Diencephalon (tissue), 2 donors: Measurements from ENCODE around the genes CCDC60, CIT and SRSF9.

DNA sequence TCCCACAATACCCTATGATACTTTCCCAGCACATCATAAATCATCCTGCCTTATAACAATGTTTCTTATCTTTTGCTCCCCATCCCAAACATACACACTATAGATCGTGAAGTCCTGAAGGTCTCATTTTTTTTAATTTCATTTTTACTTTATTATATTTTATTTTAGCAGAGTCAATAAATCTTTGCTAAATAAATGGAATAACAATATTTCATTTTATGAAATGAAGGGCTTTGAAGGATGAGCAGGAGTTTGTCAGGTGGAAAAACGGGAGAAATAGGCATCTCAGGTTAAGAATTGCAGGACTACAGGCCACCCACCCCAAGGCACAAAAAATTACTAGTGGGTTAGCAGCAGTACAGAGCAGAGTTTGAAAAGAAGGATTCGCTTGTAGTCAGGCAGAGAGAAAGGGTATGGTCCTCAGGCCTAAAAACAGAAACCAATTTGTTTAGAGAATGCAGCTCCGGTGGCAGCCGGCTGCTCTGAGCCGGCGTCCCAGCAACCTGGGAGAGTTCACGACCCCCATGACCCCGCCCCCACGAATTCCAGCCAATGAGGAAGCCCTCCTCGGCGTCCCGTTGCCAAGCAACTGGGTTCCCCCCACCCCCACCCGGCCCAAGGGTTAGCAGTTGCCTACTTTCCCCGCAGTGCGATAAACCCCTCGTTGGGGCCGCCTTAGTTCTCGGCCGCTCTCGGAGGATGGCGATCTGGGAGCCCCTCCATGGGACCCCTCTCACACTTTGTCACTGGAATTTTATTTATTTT is at the start of gene CCDC60:
TSS of gene CCDC60 (plus strand) at position 645 of the 765 bp plus-strand sequence.
- RAMPAGE, long total RNA, result start-site peak on the plus strand centred at position 625 of the sequence, 46 bp wide, 5 and 5 reads in 2 replicates

DNA sequence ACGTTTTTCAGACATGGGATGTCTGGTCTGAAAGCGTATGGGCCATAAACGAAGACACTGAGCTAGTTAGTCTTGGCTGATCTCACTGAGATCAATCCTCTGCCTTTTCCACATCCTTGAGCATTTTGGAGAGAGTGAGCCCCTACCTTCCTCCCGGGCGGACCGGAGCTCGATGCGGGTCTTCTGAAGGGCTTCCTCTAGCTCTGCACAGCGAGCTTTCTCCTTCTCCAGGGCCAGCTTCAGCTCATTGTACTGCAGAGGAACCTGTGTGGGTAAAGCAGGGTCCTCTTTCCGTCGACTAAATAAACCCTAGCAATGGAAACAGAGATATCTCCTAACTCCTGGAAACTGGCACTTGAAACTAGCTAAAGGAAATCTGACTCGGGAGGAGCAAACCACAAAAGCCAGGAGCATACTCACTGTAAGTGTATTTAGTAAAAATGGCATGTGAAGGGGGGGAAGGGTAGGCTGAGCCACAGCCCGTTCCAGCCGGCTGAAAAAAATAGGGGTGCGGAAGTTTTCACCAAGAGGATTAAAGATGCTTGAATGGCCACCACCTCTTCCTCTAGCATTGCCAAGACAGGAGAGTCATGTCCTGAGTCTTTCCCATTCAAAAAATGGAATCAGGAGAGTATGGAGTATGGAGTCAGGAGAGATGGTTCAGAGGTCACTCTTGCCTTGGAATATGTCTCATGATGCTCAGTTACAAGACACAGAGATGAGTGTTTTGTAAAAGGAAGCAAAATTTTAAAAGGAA is 50.8 kb downstream of the PRKAB1 start:
- RAMPAGE, long total RNA, result no peak

DNA sequence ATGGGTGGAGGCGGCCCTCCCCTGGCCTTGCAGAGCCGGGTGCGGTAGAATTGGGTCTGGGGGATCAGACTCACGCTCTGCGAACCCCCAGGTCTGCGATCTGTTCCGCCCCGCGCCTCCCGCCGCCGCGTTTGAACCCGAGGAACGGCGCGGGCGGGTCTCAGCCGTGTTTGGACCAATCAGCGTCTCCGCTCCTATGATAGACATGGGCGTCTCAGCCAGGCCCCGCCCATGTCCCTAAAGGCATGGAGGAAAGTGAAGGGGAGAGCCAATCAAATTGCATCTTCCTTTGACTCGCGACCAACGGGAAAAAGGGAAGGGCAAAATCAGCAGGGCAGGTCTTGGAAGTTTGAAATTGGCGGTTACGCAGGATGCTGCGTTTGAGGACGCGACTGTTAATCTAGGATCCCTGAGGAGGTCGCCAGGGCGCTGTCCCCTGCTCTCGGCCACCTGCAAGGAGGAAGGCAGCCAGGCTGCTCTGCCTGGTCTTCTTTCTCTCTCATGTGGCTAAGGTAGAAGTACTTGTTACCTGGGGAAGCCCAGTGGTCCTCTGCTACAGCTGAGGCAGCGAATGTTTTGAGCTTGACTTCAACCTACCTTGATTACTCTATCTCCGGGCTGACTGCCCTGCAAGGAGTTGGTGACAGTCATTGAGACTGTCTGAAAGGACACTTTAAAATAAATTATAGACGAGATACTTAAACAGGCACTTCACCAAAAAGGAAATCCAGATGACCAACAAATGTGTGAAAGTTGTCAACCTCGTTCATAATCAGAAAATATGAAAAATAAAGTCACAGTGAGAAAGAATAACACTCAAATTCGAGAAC is at the start of gene CIT:
TSS of gene CIT (minus strand) at position 146 of the 830 bp plus-strand sequence.
- RAMPAGE, long total RNA, result no peak

DNA sequence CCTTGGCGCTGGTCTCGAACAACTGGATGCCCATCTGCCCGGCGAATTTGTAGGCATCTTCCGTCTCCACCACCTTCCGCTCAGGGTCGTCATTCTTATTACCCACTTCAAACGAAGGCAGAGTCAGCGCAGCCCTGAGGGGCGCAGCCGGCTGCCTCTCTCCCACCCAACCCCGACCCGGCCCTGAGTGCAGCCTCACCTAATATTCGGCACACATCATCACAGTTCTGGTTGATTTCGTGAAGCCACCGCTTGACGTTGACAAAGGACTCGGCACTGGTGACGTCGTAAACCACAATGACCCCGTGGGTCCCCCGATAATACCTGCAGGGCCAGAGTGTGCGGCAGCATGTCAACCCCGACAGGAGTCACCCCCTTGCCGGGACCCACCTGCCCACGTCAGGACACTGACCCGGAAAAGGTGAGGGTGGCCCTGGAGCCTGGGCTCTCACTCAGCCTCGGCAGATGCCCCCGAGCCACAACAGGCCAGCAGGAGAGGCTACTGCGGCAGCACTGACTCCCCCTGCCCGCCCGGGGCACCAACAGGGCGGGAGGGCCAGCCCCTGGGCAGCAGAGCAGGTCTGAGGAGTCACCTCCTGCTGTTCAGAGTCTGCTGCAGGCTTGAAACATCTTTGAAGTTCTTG is 17.6 kb downstream of the RAB35 start:
- RAMPAGE, long total RNA, result no peak

- RAMPAGE, long total RNA, result no peak
Observed at GRCh38 chr12:120183305-120183753, 11.2 kb downstream of the GCN1 start.

DNA sequence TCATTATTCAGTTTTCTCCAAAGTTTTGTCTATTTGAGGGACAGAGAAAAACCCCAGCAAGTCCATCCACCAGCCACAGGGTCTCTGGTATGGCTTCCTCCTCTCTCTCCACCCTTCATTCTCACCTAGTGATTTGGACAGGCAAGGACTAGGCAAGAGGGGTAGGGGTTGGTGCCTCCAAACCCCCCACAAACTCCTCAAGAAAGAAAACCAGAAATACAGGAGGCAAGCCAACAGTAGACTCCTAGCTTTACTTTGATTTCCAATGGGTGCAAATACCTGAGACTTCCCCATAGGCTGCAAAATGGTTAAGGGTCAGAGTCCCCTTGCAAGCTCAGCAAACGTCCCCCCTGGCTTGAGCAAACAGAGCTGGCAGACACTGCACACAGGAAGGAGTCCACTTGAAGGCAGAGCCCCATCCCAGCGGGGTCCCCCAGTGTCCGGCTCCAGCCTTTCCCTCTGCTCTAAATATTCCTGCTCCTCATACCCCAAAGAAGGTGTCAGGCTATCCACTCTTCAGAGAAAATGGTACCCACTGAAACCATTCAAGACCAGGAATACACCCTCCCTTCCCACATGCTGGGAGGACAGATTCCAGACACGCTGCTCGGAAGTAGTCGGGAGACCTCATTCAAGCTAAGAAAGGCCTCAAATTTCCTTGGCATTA is 26.8 kb upstream of the RPLP0 start:
- RAMPAGE, long total RNA, result no peak

- RAMPAGE, long total RNA, result no peak
Observed at GRCh38 chr12:120237666-120238408, 27.7 kb downstream of the PXN start.

- RAMPAGE, long total RNA, result no peak
Observed at GRCh38 chr12:120249527-120250656, 15.6 kb downstream of the PXN start.

GRCh38 chr12:120263021-120263785 is 2.3 kb downstream of the PXN start:
- RAMPAGE, long total RNA, result no peak

GRCh38 chr12:120361264-120362130 is 7.5 kb downstream of the MSI1 start:
- RAMPAGE, long total RNA, result no peak

DNA sequence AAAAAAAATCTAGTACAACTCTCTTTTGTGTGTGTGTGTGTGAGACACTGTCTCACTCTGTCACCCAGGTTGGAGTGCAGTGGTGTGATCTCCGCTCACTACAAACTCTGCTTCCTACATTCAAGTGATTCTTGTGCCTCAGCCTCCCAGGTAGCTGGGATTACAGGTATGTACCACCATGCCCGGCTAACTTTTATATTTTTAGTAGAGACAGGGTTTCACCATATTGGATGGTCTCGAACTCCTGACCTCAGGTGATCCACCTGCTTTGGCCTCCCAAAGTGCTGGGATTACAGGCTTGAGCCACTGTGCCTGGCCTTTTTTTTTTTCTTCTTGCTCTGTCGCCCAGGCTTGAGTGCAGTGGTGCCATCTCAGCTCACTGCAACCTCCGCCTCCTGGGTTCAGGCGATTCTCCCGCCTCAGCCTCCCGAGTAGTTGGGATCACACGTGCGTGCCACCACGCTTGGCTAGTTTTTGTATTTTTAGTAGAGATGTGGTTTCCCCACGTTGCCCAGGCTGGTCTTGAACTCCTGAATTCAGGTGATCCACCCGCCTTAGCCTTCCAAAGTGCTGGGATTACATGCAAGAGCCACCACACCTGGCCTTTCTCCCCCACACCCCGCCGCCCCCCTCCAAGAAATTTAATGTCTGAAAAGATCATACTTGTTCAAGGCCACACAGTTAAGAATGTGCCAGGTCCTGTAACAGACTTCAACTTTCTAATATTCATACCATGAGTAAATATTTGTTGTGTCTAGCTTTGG is 8.8 kb downstream of the GATC start:
- RAMPAGE, long total RNA, result no peak

DNA sequence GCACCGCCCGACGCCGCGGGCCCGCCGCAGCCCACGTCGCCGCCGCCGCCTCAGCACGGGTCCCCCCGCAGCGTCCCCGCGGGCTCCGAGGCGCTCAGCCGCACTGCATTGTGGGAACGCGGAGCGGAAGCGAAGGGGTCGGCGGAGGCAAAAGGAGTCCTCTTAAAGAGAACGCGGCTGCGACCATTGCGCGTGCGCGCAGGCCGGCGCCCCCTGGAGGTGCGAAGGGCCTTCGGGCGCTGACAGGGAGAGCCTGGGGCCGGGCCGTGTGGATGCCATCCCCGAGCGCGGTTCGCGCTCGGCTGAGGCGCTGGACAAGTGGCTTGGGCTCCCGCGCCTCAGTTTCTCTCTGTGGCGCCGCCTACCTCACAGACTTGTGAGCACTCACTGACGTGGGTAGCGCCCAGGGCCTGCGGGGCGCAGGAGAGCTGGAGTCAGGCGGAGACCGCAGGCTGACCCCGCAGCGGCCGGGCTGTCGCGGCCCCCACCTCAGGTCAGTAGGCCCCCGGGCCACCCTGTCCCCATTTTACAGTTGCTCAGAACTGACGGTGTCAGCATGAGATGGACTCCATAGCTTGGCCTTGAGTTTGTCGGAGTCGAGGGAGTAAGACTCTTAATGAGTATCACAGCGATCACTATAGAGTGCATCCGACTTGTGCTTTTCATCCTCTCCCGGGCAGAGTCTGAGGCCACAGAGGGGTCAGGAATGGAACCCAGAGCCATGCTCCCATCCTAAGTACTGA is at the start of gene SRSF9:
TSS of gene SRSF9 (minus strand) at position 137 of the 743 bp plus-strand sequence.
- RAMPAGE, long total RNA, result no peak

GRCh38 chr12:120536418-120536966 is 2.3 kb downstream of the RNF10 start:
- RAMPAGE, long total RNA, result no peak

- RAMPAGE, long total RNA, result no peak
Observed at GRCh38 chr12:120548113-120548519, 14.0 kb downstream of the RNF10 start.

DNA sequence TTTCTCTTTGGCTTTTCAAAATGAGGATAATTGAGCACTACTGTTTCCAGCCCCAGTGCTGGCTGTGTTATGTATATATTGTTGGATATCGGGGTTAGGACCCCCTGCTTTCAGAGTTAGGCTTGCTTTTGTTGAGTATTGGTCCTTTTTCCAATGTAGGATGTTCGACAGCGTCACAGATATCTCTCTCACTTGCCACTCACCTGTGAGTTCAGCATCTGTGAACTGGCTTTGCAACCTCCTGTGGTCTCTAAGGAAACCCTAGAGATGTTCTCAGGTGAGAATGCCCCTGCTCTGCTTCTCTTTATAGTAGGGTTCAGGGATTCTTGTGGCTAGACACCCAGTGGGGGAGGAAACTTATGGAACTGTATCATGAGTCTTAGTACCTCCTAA is 16.3 kb downstream of the POP5 start:
- RAMPAGE, long total RNA, result no peak

GRCh38 chr12:120588764-120589616 is 7.8 kb upstream of the POP5 start:
- RAMPAGE, long total RNA, result no peak

GRCh38 chr12:120694723-120695174 is 7.8 kb downstream of the MLEC start:
- RAMPAGE, long total RNA, result no peak

- RAMPAGE, long total RNA, result no peak
Observed at GRCh38 chr12:120701018-120701729, 9.1 kb upstream of the UNC119B start.

DNA sequence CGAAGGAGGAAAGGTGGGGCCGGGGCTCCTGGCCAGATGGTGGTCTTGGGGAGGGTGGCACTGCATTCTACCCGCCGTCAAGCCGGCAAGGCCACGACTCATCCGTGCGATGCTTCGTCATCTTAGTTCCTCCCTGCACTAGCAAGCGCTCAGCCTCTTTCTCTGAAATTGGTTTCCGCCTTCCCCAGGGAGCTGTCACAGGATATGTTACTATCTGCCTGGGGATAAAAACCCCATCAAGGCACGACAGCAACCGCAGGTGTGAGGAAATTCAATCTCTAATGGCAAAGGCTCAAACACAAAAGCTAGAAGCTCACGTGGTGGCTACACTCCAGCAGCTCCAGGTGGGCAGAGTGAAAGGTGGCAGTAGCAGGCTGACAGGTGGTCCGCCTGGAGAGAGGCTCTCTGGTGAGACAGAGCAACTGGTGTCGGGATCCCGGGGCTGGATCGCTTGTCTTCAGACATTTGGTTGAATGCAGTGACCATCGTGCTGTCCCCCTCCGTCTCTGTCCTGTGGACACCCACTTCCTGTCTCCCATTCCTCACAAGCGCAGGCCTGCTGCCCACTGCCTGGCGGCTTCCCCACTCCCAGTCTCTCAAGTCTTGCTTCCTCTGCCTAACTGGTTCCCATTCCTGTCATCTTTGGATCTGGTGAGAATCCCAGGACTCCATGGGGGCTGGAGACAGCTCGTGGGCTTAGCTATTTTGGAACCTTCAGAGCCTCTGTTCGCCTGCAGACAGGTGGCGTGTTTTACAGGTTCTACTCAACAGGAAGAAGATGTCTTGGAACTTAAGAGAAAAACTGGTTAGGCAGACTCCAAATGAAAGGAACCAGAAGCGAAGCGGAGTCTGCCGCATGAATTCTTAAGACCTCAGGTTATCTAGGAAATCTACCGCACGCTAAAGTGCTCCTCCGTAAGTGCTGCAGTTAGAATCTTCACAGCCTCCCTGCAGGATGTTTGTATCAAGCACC is 34.4 kb downstream of the ACADS start:
- RAMPAGE, long total RNA, result no peak

DNA sequence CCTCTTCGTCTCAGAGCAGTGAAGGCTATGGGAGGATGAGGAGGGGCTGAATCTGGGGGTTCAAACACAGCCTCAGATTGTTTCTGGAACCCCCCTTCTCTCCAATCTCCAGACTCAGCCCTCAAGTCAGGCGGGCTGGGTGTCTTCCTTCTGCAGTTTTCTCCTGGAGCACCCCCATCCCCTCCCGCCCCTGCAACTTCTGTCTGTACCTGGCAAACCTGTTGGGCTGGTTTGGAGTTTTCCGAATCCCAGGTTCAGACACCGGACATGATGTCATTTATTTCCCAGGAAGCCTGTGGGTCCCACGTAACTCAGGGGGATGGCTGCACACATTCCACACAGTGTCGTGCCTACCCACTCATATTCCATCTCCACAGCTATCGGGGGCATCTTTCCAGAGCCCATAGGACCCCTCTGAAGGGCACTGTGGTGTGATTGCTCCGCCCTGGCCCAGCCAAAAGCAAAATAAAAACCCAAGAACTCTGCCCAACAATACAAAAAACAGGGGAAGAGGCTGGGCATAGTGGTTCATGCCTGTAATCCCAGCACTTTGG is 25.1 kb upstream of the SPPL3 start:
- RAMPAGE, long total RNA, result no peak